ENCODE measurements around a stretch of chr12.

GRCh38 chr12:89721412-89722178 is 13.0 kb upstream of the ATP2B1 start:
- PRO-cap, result no peak

DNA sequence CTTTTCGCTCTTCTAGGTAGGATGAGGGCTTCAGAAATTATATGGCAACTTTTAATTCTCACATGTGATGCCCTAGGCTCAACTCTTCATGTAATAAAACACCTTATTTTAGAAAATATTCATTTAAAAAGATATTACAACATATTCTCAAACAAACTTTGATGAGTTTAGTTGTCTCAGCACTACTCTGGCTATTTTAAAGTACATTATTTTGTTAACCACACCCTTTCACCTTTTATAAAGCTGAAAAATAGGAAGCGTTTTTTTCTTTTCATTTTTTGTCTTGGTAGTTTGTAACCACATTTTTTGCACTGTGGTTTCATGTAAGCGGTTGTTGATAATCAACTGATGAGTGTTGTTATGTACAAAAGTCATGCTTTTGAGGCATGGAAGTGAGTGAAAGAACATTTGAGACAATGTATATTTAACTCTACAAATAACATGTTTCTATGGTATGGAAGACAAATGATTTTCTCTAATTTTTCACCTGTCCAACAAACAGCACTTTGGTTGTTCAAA is 52.1 kb upstream of the ATP2B1 start:
- PRO-cap, result no peak

GRCh38 chr12:90501798-90502154 is 453.2 kb downstream of the CCER1 start:
- PRO-cap, result no peak

- PRO-cap, result no peak
Measured at GRCh38 chr12:91138284-91138910, 27.1 kb upstream of the LUM start.

- PRO-cap, result no peak
Measured at GRCh38 chr12:91151383-91151975, 31.1 kb downstream of the DCN start.

- PRO-cap, result no peak
Measured at GRCh38 chr12:91241595-91242017, 59.0 kb upstream of the DCN start.

DNA sequence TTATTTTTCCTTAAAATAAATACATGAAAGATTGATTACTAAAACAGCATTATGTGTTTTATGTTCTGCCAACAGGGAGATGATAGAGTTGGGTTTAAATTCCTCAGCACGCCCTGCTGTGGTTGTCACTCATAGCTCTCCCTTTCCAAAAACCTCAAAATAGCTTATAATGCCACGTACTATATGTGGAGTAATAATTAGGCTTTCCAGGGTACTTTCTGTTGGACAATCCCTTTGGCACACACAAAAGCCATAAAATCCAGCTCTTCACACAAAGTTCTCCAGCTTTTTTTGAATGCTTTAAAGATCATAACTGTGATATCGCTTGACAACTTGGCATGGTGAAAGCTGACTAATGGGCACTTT is 145.2 kb upstream of the DCN start:
- PRO-cap, result no peak

DNA sequence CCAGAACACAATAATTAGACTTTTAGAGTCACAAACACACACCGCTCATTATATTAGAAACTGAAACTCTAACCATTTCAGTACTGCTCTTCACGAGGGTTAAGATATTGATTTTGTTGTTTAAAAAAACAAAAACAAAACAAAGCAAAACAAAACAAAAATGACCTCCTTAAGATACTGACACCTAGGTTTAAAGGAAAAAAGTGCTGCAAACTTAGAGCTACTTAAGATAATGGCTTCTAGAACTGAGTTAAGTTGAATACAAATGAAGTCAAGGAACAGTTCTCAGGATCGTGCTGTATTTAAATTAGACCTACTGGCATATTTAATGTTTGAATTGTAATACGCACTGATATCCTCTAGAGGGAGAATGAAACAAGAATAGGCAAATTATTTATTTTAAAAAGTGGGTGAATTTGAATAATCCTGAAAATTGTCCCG is 395.1 kb upstream of the DCN start:
- PRO-cap, result no peak

DNA sequence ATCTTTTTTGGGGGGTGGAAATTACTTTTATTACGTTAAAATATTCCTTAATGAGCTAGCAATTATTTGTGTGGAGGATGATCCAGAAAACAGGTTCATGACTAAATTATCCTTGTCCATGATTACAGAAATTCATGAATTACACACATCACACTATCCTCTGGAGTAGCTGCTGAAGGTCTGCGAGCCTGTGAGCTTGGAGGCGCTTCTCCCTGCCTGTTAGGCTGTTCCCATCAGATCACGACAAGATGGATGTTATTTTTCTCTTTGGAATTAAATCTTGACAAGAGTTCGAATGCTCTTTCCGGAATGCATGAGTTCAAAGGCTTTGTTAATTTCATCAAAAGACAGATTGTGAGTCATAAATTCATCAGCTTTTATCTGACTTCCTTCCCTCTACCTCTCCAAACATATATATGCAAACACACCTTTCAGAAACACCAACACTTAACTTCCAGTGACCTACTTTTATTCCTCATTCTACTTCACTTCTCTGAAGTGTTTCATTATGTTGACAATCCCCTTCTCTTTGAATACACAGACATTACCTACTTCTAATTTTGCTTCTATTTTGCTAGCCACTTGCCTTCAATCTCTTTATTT is 274.7 kb downstream of the BTG1 start:
- PRO-cap, result no peak

DNA sequence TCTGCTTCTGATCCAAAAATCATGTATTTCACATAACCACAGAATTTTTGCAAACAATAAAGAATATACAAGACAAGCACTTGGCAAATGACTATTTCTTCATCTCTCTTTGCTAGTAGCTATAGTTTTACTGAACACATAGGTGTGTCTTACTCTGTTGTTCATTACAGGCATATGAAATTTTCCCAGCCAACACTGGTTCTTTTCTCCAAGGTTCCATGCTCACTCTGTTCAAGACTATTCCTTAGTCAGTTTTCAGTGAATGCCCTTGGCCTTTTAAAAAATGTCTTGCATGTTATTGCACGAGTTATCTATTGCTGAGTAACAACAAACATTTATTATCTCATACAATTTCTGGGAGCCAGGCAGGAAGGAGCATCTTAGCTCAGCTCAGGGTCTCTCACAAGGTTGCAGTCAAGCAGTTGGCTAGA is 223.6 kb downstream of the BTG1 start:
- PRO-cap, result no peak

- PRO-cap, result no peak
Measured at GRCh38 chr12:92041670-92042302, 103.9 kb downstream of the BTG1 start.

GRCh38 chr12:92088810-92089120 is 56.9 kb downstream of the BTG1 start:
- PRO-cap, result no peak

- PRO-cap, result no peak
Measured at GRCh38 chr12:92111981-92112644, 33.5 kb downstream of the BTG1 start.

DNA sequence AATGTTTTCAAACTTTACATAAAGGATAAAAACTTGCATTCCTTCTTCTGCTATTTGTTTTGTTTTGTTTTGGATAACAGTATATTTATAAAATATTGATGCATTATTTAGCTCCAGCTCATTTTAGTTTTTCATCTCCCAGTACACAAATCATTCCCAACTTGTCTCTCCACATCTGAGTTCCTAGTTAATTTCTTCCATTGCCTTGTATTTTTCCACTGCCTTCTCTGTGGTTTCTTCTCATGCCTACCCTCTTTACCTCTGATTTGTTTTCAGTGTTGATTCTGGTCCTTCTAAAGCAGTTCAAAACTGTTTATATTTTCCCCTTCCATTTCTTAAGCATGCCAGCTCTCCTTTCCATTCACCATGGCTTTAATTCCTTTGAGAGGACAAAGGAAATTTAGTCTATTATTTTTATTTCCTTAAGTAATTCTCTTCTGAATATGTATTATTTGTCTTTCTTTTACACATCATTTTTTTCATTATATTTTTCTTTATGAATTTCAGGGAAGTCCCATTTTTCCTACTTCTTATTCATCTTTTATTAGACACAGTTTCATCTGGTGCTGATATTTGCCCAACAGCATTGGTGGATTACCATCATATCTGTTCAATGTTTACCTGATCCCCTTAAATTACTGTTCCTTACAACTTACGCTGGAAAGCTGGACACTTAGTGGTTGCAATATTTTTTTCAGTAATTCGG is 24.5 kb downstream of the BTG1 start:
- PRO-cap, result no peak

GRCh38 chr12:92132988-92133698 is 12.5 kb downstream of the BTG1 start:
- PRO-cap, result no peak

- PRO-cap, result no peak
Measured at GRCh38 chr12:92142386-92143140, 3.1 kb downstream of the BTG1 start.

DNA sequence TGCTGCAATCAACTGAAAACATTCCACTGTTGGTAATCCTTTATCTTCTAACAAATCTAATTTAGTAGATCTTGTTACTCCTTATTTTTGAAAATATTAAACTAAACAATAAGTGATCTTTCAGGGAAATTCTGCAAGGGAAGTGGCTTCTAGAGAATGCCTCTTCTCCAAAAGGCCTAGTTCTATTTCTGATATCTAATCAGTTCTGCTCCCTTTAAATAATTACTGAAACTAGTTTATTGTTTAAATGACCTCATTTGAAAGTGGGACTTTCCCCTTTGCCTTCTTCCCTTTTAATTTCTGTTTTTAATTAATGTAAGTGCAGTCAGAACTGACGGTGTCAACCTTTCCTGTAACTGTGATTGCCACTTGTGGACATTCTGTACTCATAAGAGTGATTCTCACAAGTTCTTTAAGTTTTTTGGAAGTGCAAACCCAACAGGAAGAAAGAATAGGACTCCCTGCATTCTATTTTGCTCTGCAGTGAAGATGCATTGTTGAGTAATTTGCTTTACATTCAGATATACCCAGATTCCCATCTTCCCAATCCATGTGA is 265.4 kb upstream of the PLEKHG7 start:
- PRO-cap, result no peak

GRCh38 chr12:92464707-92465760 is 237.8 kb upstream of the PLEKHG7 start:
- PRO-cap, result no peak

GRCh38 chr12:92502272-92502710 is 200.5 kb upstream of the PLEKHG7 start:
- PRO-cap, result no peak

DNA sequence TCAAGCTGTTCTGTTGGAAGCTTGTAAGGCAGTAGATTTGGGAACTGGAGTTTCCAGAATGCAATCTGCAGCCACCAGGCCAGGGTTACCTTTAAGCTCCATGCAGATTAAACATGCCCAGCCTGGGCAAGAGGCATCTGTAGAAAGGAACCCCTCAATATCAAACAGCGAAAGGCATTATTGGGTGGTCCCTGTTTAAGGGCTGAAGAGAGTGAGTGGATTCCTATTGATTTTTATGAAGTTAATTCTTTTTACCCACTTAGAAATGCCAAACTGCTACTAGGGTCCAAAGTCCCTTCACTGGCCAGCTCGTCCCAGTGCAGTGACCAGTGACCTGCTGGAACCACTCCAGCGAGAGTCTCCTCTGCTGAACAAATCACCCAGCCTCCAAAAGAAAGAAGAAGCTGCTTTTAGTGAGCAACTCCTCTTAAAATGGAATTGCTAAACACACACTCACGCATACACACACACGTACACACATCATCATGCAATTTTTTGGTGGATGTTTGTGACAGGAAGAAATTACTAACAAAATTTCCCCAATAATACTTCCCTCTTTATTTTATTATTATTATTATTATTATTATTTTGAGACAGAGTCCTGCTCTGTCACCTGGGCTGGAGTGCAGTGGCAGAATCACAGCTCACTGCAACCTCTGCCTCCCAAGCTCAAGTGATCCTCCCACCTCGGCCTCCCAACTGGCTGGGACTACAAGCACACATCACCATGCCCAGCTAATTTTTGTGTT is 198.2 kb upstream of the PLEKHG7 start:
- PRO-cap, result no peak

Measured in NALM6 (cell line).